Pericardium fibroblast (primary cell): Measurements from ENCODE around the gene AGTPBP1.

DNA sequence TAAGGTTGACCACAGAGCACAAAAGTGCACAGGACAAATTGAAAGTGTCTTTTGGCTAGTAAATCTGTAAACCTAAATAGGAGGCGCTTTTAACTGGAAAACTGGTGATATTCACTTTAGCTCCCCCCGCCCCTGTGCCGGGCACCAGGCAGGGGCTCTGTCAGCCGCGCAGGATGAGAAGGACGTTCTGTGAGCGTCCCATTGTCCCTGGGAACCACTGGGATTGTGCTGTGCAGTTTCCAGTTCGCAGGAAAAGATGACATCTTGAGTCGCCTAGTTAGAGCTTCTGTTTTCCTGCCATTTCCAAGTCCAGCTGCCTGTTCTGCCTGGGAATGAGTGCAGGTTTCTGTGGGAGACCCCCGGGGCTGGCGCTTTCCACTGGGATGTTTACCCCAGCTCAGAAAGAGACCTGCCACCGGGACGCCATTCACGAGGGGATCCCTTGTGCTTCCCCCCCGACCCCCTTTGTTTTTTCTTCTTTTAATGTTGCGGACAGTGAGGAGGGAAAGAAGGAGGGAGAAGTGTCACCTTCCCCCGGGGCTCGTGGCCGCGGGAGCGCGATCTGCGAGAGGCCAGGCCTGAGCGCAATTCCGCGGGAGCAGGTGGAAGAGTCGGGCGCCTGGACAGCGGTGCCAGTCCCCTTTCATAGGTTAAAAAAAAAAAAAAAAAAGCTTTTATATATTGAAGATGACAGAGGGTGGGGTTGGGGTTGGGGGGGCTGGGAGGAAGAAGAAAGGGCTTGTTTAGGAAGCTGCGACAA is 121.5 kb downstream of the RMI1 start:
- RAMPAGE, long total RNA: no peak

GRCh38 chr9:84139248-84139541 is 158.6 kb downstream of the RMI1 start:
- RAMPAGE, long total RNA: no peak

- RAMPAGE, long total RNA: no peak
Observed at GRCh38 chr9:84170209-84171298, 170.0 kb downstream of the SLC28A3 start.

- RAMPAGE, long total RNA: no peak
Observed at GRCh38 chr9:85528540-85528941, 213.2 kb downstream of the AGTPBP1 start.

- RAMPAGE, long total RNA: no peak
Observed at GRCh38 chr9:85741397-85742389, at the start of gene AGTPBP1. AGTPBP1 (minus strand) TSS chr9:85741954.

DNA sequence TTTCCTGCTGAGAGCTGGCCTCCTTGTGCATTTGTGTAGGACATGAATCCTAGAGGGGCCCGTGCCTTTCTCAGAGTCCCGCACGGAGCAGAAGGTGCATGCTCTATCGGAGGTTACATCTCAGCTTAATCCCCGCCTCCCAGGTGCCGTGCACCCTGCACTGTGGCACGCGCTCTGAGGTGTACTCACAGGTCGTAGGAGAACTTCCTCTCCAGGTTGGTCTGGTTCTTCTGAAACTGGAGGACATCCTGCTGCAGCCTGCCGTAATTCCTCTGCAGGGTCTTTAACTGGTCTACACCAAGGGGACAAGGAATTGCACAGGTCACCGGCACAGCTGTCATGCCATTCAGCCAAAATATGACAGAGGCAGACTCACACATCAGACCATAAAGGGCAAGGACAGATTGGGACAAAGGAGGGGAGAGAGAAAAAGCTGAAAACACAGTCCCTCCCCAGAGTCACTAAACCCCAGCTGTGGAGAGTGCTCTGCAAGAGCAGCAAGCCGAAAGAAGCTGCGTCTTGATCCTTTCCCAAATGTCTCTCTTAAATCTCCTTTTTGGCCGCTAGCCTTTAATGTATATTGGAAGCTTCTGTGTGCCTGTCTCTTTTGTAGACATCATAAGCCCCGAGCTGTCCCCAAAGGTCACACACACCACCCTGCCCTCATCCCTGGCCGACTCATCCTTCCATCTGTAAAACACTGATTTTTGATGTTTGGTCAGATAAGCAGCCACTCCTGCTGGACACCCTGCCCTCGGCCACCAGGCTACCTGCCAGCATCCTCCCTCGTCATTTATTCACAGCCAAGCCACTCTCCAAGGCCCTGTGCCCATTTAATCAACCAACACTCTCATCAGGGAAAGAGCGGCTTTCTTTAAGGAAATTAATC is 52.8 kb downstream of the GOLM1 start:
- RAMPAGE, long total RNA: no peak

DNA sequence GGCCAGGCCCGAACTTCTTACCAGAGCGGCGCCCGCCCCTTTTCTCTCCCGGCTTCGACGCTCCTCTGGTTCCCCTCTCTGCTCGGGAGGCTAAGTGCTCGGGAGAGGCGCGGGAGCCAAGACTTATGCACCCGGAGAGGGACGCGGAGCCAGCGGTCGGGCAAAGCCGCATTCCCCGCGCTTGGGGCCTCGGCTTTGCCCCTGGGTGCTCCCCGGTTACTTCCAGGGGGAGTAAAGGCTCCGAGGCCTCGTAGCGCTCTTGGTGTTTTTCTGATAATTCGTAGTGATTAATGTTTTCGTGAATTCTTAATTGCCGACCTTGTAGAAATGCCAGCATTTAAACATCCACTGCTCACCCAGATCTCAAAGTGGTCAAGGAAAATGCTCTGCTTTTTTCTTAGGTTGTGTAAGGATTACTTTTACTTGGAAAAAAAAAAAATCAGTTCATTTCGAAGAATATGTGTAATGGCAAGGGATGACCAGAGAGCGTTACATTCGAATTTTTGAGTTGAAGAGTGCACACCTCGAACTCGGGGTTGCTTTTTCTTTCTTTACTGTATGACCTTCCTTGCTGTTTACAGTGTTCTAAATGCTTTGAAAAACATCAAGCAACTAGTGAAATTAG is 636 bp upstream of the TUT7 start:
- RAMPAGE, long total RNA: no peak

DNA sequence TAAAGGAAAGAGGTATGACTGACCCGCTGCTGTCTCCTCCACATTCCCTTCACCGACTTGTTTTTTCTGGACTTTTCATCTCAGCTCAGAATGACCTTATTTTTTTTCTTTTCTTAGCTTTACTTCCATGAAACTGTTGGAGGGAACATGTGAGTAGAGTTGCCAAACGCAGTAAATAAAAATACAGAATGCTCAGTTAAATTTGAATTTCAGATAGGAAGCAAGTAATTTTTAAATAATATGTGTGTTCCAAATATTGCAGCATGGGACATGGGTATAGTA is 230.1 kb upstream of the TUT7 start:
- RAMPAGE, long total RNA: no peak

- RAMPAGE, long total RNA: no peak
Observed at GRCh38 chr9:86721116-86721695, 226.1 kb downstream of the GAS1 start.

DNA sequence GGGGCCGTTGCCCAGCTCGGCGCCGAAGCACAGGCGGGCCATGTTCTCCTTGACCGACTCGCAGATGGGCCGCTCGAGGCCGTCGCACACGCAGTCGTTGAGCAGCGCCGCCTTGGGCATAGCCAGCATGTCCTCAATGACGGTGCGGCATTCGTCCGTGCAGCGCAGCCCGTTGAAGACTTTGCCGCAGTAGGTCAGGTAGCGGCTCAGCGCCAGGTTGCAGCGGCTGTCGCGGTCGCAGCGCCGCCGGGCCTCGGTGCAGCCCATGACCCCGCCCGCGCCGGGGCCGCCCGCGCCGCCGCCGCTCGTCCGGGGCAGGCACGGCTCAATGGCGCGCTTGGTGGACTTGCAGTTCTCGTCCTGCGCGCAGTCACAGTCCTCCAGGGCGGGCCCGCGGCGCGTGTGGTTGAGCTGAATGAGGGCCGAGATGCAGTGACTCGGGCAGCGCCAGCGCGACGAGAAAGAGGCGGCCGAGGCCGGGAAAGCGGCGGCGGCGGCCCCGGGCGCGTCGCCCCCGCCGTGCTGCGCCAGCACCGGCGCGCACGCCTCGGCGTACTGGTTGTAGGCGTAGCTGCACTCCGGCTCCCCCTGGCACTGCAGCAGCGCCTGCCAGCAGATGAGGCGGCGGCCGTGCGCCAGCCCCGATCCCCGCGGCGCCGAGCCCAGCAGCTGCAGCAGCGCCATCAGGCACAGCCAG is 1.1 kb downstream of the GAS1 start:
- RAMPAGE, long total RNA: no peak

DNA sequence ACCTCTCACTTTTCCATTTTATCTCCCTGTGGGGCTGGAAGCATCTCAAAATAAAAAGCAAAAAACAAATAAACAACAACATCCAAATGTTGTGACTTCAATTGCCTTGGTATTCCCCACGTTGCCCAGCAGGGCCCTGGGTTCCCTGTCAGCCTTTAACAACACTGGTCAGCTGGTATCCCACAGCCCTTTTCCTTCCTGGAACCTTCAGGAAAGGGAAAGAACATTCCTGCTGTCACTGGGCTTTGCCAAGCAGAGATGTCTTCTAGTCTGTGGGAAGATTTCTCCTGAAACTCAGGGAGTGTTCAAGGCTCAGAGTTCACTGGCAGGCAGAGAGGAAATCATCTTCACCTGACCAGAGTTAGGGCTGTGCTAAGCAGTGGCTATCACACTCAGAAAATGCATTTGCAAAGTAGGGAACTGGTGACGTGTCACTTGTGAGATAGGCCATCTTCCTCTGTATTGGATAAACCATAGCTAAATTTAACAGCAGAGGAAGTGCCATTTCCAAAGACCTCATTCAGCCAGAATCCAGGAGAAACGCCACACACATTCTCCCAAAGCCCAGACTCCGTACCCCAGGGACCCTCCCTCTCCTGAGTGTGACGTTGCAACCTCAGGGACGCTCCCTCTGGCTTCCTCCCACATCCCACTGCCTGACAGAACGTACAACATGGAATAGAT is 274.1 kb upstream of the DAPK1 start:
- RAMPAGE, long total RNA: no peak

GRCh38 chr9:87372408-87373095 is 125.1 kb upstream of the DAPK1 start:
- RAMPAGE, long total RNA: no peak

DNA sequence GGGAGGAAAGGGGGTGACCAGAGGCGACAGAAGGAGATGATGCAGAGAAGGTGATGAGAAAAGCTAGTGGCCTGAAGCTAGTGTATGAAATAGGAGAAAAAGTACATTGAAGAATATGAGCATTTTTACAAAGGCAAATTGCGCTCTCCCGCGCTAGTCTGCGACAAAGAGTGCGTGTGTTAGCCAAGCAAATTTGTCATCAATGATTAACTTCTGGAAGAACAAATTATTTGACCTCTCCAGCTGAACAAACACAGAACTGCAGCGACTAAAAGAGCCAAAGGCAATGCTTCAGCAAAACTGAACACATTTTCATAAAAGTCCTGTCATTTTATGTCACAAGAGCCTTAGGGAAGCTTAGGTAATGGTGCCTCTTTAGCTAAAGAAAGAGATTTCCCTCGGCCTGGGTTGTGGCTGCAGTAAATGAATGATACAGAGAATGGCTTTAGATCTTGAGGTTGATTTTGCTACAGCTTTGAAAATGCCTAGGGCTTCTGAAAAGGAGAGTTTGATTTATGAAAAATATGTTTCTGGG is 101.6 kb upstream of the DAPK1 start:
- RAMPAGE, long total RNA: no peak

DNA sequence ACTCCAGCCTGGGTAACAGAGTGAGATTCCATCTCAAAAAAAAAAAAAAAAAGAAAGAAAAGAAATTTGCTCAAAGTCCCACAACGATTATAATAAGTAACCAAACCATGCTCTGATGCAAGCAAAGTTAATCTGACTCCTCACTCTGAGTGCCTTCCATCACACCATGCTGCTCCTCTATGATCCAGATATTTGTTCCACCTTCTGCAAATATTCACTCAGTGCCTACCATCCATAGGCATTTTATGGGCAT is 93.3 kb upstream of the DAPK1 start:
- RAMPAGE, long total RNA: no peak

GRCh38 chr9:87407795-87408488 is 89.7 kb upstream of the DAPK1 start:
- RAMPAGE, long total RNA: no peak

GRCh38 chr9:87422719-87423334 is 74.8 kb upstream of the DAPK1 start:
- RAMPAGE, long total RNA: no peak

DNA sequence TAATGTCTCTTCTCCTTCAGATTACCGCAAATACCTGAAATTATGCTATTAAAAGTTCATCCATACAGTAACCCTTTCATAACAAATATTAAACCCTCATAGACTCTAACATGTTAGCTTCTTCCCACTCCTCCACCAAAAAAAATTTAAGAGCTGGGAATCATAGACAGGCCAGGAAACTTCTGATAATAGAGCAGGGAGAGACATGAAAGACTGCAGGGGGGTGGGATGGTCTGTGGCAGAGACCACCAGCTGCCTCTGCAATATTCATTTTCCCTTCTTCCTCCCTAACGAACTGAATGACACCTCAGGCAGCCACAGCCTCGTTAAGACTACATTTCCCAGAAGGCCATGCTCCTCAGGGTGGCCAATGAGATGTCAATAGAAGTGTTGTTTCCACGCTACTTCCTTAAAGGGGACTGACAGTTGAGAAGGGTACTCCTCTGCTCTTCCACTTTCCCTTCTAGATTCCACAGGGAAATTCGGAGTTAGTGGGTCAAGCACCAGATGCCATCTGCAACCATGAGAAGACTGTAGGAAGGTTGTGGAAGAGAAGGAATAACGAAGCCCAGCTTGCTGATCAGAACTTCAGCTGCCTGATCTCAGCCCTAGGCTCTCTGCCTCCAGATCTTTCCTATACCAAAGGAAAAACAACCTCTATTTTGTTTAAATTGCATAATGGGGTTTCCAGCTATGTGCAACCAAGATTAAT is 52.0 kb upstream of the DAPK1 start:
- RAMPAGE, long total RNA: no peak

- RAMPAGE, long total RNA: no peak
Observed at GRCh38 chr9:87725528-87725736, 487 bp upstream of the CTSL start.

DNA sequence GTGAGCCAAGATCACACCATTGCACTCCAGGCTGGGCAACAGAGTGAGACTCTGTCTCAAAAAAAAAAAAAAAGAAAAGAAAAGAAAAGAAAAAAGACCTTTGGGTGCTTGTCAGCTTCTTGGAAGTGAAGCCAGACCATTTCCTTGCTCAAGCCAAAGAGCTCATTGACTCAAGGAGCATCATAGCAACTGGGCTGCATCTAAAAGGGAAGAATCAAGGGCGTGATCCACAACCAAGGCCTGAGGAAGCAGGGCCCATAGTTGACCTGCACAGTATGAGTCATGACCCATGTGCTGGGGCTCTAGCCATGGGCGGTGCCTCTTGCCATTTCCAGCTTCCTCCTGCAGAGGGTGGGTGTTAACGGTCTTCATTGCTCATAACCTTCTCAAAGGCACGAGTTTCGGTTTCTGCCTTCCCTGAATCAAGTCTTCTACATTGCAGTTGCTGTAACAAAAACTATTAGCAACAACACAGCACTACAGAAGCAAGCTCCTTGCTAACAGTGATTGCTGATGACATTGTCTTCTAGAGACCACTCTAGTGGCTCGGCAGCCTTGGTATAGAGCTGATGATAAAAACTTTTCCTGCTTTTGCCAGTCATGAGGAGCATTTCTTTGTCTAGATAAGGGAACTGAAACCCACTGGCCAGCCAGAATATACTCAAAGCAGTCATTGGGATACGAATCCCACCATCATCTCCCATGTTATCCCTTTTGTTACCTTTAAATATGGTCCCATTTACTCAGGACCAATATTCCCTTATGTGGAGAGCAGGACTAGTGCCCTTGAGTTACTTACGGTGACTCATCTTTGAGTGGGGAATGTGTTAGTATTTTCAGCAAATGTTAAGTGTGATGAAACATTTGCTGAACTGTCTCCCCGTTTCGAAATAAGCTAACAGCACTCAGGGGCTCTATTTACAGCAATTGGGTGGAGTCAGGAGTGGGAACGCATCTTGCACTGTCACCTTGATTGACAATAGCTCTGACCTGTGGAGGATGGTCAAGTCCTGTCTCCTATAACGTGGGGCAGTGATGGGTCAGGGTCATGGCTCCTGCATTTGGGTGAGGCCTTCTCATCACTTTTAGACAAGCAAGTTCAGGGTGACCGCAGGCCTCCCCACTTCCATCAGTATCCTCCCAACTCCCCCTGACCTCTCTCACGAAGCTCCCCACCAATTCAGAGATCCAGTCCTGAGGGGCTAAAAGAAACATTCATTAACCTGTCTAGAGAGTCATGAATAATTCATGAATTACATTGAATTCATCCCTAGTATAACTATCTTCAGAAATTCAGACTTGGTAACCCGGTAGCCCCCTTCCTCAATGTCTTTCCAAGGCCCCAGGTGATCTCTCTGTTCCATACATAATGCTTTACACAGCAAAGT is 67.2 kb downstream of the CTSL start:
- RAMPAGE, long total RNA: no peak

GRCh38 chr9:87886335-87886660 is 3.6 kb downstream of the SPATA31E1 start:
- RAMPAGE, long total RNA: no peak